Caco-2 (cell line): ENCODE measurements around a stretch of chr19.

- PRO-cap, result bidirectional peak, plus-strand start at chr19:58401568, minus-strand start at chr19:58401231
- RRBS, result no CpG with 5 or more reads among the region's 84 CpGs
Observed at GRCh38 chr19:58401088-58402184, 6.0 kb downstream of the RNF225 start.

DNA sequence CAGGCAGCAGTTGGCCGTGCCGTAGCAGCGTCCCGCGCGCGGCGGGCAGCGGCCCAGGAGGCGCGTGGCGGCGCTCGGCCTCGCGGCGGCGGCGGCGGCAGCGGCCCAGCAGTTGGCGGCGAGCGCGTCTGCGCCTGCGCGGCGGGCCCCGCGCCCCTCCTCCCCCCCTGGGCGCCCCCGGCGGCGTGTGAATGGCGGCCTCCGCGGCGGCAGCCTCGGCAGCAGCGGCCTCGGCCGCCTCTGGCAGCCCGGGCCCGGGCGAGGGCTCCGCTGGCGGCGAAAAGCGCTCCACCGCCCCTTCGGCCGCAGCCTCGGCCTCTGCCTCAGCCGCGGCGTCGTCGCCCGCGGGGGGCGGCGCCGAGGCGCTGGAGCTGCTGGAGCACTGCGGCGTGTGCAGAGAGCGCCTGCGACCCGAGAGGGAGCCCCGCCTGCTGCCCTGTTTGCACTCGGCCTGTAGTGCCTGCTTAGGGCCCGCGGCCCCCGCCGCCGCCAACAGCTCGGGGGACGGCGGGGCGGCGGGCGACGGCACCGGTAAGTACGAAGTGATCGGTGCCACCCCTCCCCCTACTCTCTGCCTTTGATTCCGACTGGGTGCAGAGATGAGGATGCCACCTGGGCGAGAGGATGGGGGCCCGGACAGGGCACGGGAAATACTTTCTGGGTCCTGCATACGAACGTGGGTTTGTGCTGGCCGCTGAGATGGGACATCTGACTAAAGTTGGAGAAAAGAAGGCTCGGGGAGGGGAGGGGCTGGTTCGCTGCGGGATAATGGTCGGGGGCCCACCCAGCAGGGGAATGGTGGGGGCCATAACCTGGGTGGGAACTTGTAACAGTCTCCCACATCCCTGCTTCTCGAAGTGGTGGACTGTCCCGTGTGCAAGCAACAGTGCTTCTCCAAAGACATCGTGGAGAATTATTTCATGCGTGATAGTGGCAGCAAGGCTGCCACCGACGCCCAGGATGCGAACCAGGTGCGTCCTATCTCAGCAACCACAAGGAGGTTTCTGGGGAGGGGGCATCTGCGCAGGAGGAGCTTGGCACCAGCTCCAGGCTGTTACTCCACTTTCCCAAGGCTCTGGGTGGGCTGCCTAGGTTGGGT is 1.1 kb downstream of the TRIM28 start:
- PRO-cap, result bidirectional peak, plus-strand start at position 186 of the sequence, minus-strand start at position 130 of the sequence
- RRBS, result 3% methylated on average over 17 of the region's 107 CpGs

- PRO-cap, result bidirectional peak, plus-strand start at chr19:58563388, minus-strand start at chr19:58563128
- RRBS, result 7% methylated on average over 4 of the region's 21 CpGs
Observed at GRCh38 chr19:58563248-58563685, 4.9 kb upstream of the UBE2M start.